Right cardiac atrium (tissue), 1 donor: ENCODE measurements around the gene ZCCHC7.

- PRO-cap, result no peak
Observed at GRCh38 chr9:36996670-36997259, 37.3 kb downstream of the PAX5 start.

DNA sequence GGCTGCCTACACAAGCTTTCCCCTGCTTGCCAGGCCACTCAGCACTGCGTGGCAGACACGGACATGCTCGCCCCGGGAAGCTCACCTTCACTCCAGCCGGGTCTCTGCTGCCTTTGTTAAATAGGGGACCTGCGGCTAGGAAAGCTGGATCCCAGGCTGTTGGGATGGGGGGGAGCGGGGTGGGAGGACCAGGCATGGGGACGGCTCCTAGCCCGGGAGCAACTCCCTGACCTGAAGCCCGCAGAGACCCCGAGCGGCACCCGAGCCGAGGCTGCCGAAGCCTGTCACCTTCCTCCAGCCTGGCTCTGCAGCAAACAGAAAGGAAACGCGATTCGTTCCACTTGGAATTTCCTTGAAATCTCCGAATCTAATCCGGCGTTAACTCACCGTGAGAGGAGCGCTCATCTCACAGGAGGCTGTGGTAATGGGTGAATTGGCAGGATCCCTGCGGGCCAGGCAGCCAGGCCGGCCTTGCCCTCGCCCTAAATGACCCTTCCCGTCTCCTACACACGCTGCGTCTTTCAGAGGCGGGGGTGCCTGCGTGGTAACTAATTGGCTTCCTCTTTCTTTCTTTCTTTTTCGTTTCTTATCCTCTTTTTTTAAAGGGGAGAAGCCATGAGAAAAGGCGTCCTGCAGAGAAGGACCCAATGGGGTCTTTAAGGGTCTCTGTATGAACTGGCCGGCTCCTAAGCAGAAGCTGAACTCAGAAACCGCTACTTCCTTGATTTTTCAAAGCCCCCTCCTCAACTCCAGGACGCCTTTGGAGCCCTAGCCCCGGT is 8.6 kb downstream of the PAX5 start:
- PRO-cap, result no peak

- PRO-cap, result bidirectional peak, plus-strand start at chr9:37120608, minus-strand start at chr9:37120392
Observed at GRCh38 chr9:37120220-37121370, at the start of gene ZCCHC7. ZCCHC7 (plus strand) TSS chr9:37120574.

GRCh38 chr9:37126220-37127025 is 6.0 kb downstream of the ZCCHC7 start:
- PRO-cap, result no peak

DNA sequence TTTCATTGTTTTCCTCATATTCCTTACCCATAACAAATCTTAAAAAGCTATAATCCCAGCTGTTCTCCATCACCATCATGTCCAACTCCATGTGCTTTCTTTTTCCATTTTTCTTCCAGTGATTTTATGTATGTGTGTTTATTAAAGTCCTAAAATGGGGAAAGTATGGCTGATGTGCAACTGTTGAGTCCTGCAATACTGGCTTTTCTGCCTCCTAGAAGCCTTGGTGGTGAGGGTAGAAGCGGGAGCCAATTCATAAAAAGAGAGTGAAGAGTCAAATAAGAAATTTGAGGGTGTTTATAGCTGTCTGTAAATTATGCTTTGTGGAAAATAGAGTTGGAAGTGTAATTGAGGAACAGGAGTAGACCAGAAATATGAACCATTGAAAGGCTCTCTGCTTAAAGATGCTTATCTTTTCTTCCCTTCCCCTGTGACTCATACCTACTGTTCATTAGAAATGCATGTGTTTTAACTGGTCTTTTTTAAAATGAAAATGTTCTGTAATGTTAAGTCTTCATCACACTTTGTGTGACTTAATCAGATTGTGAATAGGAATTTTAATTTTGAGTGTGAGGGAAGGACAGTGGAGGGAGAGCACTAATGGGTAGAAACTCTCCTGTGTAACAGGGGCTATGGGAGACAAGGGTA is 80.2 kb downstream of the ZCCHC7 start:
- PRO-cap, result no peak

DNA sequence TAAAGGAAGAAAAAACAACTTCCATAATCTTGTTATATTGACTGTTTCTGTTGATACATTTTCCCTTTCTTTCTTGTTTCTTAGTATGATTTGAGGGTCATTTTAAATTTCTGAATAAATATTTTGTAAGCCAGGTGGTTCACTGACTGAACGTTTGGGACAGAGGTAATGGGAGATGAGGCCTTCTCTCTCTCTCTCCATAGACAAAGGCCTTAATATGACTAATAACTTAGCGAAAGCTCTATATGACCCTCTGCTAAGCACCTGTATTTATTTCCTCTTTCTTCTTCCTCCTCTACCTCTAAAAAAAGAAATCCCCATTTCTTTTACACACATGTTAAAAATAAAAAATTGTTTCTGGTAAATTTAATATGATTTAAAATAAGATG is 128.9 kb upstream of the GRHPR start:
- PRO-cap, result no peak

DNA sequence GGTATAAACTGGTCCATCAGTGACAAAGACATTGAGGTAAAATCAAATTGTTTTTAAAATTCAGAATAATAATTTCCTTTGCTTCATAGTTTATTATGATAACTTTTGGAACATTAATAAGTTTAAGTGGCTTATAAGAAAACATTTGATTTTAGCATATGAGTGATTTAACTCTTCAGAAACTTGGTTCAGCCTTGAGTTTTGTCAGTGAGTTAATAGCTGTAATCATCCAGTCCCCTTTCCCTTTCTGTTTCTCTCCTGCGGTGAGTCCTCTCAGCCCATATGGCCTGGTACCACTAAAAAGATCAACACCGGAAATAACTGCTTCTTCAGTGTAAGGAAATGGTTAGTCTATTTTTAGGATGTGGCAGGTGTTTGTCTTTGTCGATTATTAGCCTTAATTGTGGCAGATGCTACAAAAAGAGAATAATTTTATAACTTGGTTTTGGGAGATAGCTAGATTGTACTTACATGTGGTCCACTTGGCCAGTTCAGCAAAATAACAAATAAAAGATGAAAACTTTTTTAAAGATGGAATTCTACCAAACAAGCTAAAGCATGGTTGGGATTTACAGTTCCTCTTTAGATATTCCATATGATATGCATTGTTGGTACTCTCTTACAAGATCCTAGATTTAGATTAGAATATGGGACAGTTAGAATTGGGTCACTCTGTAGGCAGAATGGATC is 120.2 kb upstream of the GRHPR start:
- PRO-cap, result no peak

DNA sequence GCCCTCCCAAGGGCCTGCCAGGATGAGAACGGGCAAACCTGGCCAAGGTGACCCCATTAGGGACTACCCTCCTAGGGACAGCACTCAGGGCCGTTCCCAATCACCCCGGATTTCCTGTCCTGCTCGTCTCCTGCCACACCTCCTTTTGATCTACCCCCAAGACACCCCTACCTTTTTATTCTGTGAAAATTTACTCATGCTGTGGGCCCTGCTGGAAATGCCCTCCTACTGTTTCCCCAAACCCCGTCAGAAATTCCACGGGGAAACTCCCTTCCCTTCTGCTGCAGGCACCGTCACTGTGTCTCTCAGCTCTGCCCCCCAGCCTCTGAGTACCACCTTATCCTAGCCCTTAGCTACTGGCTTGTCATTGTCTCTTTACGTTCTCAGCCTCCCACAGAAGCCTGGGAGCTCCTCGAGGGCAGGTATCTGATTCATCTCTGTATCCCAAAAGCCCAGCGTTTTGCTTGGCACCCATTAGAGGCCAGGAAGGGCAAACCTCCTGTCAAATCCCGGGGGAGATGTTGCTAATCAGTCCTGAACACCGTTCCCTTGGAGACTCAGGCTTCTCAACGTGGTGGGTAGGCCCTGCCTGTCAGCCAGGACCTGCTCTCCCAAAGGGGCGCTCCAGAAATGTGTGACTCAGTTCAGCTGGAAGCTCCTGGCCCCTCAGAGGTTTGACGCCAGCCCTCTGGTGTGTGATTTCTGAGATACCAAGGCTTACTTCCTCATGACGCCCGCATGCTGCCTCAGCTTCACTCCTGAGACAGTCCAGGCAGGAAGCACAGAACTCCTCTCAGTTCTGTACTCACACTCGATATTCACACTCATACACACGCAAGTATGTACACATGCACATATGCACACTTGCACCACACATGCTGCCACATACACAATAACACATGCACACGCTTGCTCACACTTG is 50.7 kb upstream of the GRHPR start:
- PRO-cap, result no peak

GRCh38 chr9:37421935-37422423 is 517 bp upstream of the GRHPR start:
- PRO-cap, result no peak

- PRO-cap, result no peak
Observed at GRCh38 chr9:37438073-37438651, 15.7 kb downstream of the GRHPR start.

DNA sequence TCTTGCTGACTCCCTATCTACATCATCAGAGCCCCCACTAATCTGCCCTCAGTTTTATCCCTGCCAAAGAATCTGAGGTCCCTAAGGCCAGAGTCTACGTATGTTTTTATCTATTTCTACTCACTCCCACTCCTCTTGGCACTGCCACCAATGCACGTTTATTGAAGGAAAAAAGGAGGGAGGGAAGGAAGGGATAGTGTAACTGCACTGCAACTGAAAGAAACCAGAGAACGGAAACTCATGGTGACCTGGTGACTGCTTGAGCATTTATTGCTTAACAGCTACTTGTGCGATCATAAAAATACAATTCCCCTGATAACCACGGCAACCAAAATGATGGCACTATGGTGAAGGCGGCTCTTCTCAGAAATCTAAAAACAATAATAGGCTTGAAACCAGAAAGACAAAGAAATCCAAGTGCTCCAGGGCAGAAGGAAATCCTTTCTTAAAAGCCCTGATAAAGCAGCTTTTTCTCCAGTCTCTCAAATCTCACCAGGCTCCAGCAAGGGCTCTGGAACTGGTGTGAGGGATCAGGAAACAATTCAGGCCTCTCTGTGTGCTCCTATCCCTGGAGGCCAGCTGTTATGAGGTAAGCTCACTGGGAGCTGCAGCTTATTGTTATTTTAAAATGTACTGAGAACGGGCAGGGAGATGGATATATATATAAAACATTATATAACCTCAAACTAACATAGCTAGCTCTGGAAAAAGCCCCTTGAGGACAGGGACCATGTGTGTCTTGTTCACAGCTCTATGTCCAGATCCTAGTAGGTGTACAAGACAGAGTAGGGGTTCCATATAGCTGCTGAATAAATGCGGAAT is 1.9 kb downstream of the FBXO10 start:
- PRO-cap, result no peak

GRCh38 chr9:37752787-37753034 is 894 bp upstream of the TRMT10B start:
- PRO-cap, result no peak

GRCh38 chr9:37861355-37862094 is 42.4 kb downstream of the SLC25A51 start:
- PRO-cap, result no peak

DNA sequence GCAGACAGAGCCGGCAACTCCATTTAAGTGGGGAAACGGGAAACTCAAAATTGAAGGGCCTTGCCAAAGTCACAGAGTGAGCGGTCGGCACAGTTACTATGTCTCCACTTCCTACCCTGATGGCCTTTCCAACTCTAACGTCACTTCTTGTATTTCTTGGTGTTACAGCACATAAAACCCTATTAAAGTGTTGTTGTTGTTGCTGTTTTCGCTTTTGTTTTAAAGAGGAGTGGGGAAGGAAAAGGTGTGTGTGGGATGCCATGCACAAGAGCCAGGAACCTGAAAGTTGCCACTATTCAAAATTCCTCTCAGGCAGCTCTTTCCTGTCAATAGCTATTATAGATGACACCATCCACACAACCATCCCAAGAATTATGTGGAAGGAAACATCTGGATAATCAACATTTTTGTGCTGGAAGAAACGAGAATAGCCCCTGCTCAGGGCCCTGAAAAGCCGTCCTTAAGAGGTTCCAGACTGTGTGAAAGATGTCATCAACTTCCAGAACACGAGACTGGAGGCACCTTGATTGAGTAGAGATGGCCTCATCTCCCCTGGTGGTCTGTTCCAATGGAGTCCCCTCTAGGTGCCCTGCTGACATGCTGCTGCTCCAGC is 79.3 kb downstream of the SHB start:
- PRO-cap, result no peak

- PRO-cap, result no peak
Observed at GRCh38 chr9:38016491-38017085, 52.4 kb downstream of the SHB start.

DNA sequence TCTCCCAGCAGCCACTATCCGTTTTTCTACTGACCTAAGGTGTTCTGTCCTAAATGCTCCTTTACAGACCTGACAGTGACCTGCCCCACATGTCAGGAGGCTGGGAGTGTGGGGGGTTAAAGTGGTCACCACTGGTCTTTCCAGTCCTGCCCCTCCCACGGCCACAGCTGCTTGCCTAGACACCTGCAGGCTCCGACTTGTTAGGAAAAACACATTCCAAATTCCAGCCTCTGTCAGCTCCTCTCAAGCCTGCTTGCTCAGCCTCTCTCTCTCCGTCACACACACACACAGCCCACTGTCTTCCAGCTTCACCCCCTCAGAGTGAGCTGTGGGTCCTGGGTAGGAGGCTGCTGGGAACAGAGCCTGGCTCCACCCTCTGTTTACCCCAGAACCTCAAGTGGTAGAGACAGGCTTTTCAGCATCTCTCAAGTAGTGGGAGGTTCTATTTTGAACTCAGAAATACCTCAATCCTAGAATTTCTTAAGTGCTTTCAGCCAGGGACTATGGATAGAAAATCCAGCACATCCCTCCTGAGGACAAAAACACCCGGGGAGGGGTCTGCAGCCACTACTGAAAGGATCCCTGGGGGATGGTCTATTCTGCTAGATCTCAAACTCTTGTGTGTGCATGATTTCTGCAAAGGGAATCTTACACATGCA is 44.6 kb downstream of the SHB start:
- PRO-cap, result no peak

- PRO-cap, result no peak
Observed at GRCh38 chr9:38060696-38061058, 8.3 kb downstream of the SHB start.

- PRO-cap, result no peak
Observed at GRCh38 chr9:38437420-38437905, 13.2 kb upstream of the IGFBPL1 start.

GRCh38 chr9:38687310-38687997 is 32.5 kb downstream of the FAM240B start:
- PRO-cap, result unidirectional peak, plus-strand start at chr9:38687801

- PRO-cap, result no peak
Observed at GRCh38 chr9:41654903-41655649, 466.0 kb upstream of the ZNG1F start.